Thyroid gland (tissue), 7 donors: ENCODE data around the gene ENSG00000285566.

DNA sequence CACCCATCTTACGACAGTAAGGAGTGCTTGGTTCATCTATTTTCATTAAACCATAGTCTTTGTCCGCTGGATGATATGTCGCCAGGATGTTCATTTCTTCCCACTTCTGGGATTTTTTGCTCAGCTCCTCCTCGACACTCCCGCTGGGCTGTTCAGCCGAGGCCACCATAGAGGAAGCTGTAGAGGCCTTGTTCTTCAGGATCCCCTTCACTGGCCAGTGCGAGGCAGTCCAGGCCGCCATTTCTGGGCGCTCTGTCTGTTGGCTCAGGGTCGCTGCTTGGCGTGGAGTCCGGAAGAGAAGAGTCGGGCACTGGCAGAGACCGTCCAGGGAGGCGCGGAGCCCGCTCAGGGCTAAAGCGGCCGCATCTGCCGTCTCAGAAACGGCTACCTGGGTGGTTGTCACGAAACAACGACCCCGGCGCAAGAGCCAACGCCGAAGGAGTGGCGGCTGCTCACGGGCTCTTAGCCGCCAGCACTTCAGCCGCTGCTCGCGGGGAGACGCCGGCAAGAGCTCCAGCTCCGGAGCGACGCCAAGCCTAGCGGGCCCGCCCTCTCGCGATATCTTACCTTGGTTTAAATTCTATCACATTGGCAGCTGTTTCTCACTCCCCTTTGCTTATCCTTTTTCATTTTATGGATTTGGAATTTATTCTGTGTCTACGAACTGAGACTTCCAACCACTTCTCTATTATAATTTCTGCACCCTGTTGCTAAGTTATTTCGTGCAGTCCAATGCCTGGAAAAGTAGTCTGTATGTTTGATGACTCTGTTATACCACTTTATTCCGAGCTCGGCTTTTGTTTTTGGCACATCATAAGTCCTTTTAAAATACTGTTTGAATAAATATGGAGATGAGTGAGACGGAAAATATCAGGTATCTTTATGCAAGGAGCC is 21.2 kb downstream of the ENSG00000285566 start:
- PRO-cap, 2 experiments, result no peak in any of the 2 experiments
- RAMPAGE, long total RNA, 5 experiments, result no peak in any of the 5 experiments

DNA sequence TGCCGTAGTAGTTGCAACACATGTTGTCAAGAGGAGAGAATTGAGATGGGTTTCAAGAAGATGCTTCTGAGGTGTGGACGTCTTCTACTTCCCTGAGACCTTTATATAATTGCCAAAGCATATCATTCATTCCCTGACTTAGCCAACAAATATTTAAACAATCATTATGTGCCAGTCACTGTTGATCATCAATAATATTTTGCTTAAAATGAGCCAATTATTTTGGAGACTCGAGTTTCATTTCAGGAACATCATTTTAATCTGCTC is at the start of gene ENSG00000285566:
Gene ENSG00000285566 (minus strand): TSS at position 82 of the 267 bp plus-strand sequence.
- PRO-cap, 2 experiments, result no peak in any of the 2 experiments
- RAMPAGE, long total RNA, 5 experiments, result no peak in any of the 5 experiments

DNA sequence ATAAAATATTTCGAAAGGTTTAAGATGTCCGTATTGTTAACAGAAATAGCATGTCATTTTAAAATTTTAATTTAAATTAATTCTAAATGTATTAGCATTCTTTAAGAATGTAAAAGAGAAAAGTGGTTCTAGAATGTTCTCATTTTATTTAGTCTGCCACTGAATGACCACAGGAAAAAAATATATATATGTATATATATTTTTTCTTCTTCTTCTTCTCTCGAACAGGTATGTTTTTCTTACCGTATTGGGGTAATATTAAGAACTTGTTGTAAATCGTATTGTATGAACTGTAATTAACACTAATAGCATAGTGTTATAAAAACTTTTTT is 405.2 kb downstream of the PCDH9 start:
- PRO-cap, 2 experiments, result no peak in any of the 2 experiments
- RAMPAGE, long total RNA, 5 experiments, result no peak in any of the 5 experiments

DNA sequence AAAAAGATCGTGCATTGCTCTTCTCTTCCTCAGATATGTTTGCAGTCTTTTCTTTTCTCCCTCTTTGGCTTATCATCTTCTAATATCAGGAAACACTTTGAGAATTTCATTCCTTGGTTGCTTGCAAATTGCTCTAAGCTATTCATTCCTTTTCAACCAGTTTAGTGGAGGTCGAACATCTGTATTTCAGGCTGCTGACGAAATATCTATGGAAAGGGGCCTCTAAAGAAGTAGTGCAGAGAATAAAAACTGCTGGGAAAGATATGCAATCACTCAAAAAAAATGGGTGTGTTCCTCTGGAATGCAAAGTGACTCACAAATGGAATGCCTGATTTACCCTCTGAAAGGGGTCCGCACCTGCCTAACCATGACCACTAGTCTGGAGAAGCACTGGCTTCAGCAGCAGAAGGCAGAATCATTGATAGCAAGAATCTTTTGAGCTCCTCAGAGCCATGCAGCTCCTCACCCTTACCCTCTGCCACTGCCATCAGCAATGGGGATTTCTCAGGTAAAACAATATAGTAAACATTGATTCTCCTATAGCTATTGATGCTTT is 129.4 kb downstream of the PCDH9 start:
- PRO-cap, 2 experiments, result peak in 1 of 2 experiments; most common plus-strand start position 370 of the sequence (in 1)
- RAMPAGE, long total RNA, 5 experiments, result no peak in any of the 5 experiments

DNA sequence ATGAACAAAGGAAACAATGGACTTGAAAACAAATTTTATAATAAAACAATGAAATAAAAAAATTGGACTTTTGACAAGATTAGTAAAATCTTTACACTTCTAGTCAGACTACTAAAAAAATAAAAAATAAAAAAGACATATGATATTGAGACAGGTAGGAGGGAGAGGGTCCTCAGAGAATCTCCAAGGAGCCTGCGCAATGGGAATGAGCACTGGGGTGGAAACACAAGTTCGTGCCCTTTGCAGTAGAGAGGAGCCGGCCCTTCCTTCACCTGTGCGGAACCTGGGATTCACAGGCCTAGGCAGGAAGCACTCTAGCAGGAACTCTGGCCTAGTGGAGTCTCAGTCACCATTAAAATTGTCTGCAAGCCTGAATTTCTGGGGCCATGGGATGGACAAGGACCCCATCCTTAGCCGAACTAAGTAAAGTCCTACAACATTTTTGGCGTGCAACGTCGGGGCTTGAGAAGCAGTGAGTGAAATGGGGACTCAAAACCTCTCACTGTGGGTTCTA is 1026.6 kb upstream of the PCDH9 start:
- PRO-cap, 2 experiments, result no peak in any of the 2 experiments
- RAMPAGE, long total RNA, 5 experiments, result no peak in any of the 5 experiments

DNA sequence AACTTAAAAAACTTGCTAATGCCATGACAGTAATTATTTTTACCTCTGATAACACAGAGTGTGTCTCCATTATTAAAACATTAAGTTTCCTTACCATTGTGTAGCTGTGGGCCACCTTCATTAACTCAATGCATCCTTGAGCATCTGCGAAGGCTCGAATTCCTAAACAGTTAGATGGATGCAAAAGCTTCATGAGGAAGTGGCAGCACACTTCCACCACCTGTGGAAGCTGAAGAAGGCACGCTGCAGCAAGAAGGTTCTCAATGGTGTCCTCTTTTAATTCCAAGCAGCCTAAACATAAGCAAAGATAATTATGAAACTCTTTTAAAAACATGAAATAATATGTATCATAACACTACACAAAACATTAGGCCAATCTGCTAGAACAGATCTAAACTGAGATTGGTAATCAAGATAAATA is 168.3 kb downstream of the KLHL1 start:
- PRO-cap, 2 experiments, result no peak in any of the 2 experiments
- RAMPAGE, long total RNA, 5 experiments, result no peak in any of the 5 experiments

- PRO-cap, 2 experiments, result no peak in any of the 2 experiments
- RAMPAGE, long total RNA, 5 experiments, result no peak in any of the 5 experiments
Measured at GRCh38 chr13:71014792-71015808, 851.9 kb downstream of the DACH1 start.

GRCh38 chr13:73177938-73178634 is 119.3 kb downstream of the KLF5 start:
- PRO-cap, 2 experiments, result no peak in any of the 2 experiments
- RAMPAGE, long total RNA, 5 experiments, result no peak in any of the 5 experiments

GRCh38 chr13:73221416-73221825 is 162.6 kb downstream of the KLF5 start:
- PRO-cap, 2 experiments, result no peak in any of the 2 experiments
- RAMPAGE, long total RNA, 5 experiments, result no peak in any of the 5 experiments

DNA sequence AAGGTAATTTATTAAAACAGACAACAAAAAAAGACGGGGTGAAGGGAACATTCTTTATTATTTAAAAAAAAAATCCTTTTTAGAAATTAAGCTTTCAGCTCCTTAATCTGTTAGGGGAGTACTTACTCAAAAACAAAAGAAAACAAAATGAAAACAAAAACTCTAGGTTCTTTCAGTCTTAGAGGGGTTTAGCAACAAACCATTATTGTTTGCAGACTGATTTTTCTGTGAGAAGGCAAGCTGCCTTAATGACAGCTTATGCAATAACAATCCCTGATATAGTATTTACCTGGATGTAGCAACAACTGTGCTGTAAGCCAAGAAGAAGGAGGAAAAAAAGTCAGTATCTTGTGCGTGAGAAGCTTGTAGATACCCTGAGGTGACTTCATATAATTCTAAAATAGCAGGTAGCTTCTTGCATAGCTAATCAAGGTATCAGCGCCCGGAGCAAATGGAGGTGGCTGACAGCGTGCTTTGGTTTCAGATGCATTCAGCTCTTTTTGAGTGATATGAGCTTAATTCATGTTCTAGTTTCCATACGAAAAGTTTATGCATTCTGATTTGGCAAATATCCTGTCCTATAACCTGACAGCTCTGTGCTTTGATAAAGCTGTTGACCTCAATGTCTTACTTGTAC is 309.8 kb downstream of the KLF5 start:
- PRO-cap, 2 experiments, result no peak in any of the 2 experiments
- RAMPAGE, long total RNA, 5 experiments, result no peak in any of the 5 experiments

DNA sequence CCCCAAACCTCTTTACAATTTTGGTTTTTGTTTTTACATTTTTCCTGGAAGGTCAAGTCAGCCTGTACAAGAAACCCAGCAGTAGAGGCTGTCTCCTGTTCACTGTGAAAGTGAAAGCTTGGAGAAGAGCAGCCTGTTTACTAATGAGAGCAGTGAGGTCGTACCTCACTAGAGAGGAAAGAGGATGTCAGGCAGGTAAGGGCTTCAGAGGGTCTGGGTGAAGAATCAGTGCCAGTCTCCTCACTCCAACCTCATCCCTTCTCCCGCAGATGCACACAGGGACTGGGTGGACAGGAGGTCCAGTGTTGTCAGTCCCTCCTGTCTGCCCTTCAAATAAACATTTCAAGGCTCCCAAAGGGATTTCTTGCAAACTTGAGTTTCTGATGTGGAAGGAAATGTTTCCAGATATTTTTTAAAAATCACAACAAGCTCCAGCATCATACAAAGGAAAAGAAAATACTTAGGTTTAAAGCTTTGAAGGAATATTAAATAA is 462.5 kb downstream of the KLF5 start:
- PRO-cap, 2 experiments, result peak in 2 of 2 experiments; most common plus-strand start position 171 of the sequence (in 2); most common minus-strand start position 112 of the sequence (in 2)
- RAMPAGE, long total RNA, 5 experiments, result no peak in any of the 5 experiments

- PRO-cap, 2 experiments, result peak in 2 of 2 experiments; most common plus-strand start chr13:74134024 (in 1); most common minus-strand start chr13:74133924 (in 1)
- RAMPAGE, long total RNA, 5 experiments, result start-site peak on the minus strand in 1 of 5 experiments, at chr13:74133820-74134150 at its widest, 6 to 8 reads per replicate
Measured at GRCh38 chr13:74133681-74134669, 1075.2 kb downstream of the KLF5 start.

DNA sequence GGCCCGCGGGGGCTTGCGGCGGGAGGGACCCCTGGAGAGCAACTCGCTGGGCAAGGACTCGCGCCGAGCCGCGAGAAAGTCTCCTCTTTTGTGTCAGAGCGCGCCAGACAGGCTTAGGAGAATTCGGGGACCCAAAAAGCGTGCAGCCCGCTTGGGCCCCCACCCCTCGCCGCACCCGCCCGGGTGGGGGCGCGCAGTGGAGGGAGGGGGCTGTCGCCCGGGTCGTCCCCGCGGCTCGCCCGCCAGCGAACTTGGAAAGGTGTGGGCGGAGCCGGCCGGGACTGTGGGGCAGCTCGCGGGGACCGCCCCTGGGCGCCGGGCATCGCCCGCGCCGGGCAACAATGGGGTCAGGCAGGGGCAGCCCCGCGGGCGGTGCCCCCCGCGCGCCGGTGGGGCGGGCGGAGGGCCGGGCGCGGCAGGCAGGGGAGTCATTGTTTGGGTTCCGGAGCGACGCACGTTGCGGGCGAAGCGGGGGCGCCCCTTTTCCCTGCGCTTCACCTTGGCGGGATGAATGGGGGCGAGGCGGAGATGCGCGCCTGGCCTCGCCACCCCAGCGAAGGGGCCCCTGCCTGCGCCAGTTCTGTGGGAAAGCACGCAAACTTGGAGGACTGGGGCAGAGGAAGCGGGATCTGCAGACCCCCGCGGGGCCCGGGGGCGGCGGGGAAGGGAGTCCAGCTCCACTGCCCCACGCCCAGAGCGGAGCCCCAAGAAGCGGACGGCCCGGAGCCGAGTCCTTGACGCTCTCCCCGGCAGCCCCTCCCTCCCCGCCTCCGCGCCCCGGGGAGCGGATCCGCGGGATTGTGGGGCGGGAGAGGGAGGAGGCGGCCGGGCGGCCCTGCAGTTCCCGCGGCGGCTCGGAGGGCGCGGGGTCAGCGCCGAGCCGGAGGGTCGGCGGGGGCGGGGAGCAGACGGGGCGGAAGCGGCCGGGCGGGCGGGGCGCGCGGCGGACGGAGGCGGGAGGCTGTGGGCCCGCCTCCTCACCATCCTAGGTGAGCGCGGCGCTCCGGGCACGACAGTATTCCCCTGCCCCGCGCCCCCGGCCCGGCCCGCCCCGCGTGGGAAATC is 1076.2 kb downstream of the KLF5 start:
- PRO-cap, 2 experiments, result peak in 2 of 2 experiments; most common plus-strand start position 431 of the sequence (in 2); most common minus-strand start position 253 of the sequence (in 2)
- RAMPAGE, long total RNA, 5 experiments, result no peak in any of the 5 experiments

DNA sequence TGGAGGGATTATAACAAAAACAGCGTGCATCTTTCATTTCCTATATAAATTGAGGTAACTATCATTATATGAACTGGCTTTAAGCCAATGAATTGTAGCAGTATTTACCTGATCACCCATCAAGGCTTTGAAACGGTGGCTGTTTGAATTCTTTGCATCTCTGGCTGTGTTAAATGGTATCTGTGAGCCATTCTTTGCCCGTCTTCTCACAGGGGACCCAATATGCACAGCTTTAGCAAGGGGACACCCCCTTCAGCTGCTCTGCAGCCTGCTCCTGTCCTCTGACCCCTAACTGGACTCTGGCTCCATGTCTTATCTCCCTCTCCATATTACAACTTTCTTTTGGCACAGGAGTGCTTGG is 1109.2 kb downstream of the KLF5 start:
- PRO-cap, 2 experiments, result no peak in any of the 2 experiments
- RAMPAGE, long total RNA, 5 experiments, result no peak in any of the 5 experiments

DNA sequence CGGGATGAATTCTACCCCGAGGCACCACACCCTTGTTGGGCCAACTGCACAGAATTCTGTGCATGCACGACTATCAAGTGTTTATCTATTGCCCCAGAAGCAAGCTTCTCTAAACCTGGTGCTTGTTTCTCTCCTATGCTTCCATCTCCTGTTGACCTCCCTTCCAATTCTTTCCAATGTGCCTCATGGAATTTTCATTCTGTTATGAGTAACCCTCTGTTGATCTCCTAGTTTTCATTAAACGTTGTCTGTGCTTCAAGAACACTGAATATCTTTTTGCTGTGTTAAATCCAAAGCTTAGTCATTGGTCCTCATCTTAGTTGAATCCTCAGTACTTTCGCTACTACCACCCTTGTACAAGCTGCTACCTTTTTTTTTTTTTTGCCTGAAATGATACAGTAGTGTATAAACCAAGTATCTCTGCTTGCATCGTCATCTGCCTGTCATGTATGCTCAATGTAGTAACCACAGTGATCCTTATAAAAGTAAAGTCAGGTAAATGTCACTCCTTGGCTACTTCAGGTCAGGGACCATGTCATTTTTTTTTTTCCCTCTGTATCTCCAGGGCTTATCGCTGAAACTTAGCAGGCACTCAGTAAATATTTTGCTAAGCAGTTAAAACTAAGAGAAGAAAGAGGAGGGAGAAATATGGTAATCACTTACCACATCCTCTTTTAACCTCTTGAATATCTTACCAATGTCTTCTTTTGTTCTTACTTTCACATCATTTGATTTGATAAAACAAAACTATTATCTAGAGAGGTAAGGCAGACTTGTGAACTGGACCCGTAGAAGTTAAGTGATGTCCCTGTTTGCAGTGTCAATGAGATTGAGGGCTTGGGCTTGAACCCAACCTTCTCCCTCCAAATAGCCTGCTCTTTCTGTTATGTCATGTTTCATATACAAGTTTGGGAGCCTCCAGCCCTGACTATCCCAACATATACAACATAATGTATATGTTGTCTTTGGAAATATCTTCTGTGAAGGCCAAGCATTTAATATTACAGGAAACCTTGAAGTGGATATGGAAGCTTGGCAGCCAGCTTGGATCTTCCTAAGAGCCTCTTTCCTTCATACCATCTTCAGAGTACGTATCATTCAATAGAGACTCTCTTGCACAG is 1172.2 kb downstream of the KLF5 start:
- PRO-cap, 2 experiments, result no peak in any of the 2 experiments
- RAMPAGE, long total RNA, 5 experiments, result no peak in any of the 5 experiments

DNA sequence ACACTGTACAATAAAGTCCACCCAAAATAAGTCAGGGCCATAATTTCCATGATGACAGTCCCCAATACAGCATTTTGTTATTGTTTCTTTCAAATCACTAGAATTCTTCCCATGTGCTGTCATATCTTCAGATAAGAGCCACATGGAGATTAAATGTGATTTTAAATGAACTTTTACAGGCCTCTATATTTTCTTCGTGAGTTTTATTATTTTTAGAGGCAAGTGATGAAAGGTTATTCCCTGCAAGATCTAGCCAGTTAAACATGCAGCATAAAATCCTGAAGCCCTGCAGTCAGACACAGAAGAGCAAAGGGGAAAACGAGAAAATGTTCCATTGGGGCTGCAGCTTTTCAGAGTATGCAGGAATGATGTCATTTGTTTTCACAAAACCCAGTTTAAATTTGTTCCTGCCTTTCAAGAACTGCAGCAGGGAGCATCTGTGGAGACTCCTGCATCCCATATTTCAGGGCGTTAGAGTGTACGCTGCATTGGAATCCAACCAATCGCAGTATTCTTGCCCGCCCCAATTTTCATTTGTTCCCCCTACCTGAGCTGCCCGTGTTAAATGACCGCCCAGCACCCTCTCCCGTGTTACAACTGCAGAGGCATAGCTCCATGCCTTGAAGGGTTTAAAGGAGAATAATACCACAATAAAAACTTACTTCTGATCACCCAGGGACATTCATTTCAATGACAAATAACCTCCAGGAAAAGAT is 1180.5 kb downstream of the TBC1D4 start:
- PRO-cap, 2 experiments, result no peak in any of the 2 experiments
- RAMPAGE, long total RNA, 5 experiments, result no peak in any of the 5 experiments

DNA sequence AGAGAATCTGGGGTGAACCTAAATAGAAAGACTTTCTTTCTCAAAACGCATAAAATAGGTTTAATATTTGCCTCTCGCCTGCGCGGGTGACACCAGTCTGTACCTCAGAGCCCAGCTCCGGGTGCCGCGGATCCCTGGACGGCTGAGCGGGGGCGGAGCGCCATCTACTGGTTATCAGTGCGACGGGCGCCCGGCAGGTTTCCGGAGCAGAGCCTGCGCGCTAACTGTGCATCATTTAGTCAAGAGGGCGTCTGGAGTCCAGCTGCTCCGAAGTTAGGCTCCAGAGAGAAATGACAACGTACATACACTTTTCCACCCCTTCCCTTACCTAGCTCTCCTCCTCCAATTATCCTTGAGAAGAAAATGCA is 262.2 kb downstream of the TBC1D4 start:
- PRO-cap, 2 experiments, result no peak in any of the 2 experiments
- RAMPAGE, long total RNA, 5 experiments, result no peak in any of the 5 experiments

DNA sequence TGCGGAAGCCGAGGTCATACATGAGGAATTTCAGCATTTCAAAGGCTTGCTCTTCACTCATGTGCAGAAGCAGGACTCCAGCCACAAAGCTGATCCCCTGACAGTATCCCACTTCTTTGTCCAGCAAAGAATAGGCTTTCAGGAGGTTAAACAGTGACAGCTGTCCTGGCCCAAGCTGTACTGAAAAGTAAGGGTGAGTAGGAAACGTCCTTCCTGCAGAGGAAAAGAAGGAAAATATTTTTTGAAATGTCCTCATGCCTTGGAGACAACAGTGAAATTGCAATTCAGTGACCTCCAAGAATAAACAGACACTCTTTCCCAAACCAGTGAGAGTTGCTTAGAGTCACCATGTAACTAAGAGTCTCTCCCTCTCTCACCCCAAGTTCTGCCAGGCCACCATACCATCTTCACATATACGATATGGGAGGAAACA is 182.6 kb downstream of the TBC1D4 start:
- PRO-cap, 2 experiments, result no peak in any of the 2 experiments
- RAMPAGE, long total RNA, 5 experiments, result no peak in any of the 5 experiments

GRCh38 chr13:75302100-75302724 is 179.8 kb downstream of the TBC1D4 start:
- PRO-cap, 2 experiments, result no peak in any of the 2 experiments
- RAMPAGE, long total RNA, 5 experiments, result no peak in any of the 5 experiments

- PRO-cap, 2 experiments, result no peak in any of the 2 experiments
- RAMPAGE, long total RNA, 5 experiments, result no peak in any of the 5 experiments
Measured at GRCh38 chr13:75419645-75420120, 62.3 kb downstream of the TBC1D4 start.